Kidney epithelial cell (primary cell): ENCODE measurements around the genes CNR2, PNRC2 and GRHL3.

- RAMPAGE, long total RNA: no peak
- RRBS: no CpG with 5 or more reads among the region's 7 CpGs
Observed at GRCh38 chr1:23913160-23913731, at the start of gene CNR2. Gene CNR2 (minus strand): TSS chr1:23913362.

DNA sequence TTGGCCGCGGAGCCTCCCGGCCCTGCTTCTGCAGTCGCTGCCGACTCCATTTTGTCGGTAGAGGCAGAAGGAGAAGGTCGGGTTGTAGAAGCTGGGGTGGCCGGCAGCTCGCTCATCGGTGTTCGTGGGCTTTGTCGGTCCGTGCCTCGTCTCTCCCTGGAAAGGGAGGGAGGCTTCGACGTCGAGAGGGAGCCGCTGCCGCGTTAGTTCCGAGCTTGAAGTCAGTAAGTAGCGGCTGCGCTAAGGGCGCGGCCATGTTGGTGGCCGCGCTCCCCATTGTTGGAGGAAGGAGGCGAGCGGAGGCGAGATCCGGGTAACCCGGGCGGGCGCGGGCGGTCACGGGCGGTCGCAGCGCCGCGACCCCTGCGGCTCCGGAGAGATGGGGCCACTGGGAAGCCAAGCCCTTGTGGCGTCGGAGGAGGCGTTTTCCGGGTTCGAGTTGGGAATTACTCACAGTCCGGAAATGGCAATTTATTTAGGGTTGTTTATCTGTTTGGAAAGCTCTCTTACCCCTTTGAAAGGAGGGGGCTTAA is at the start of gene PNRC2:
PNRC2 (plus strand) TSS at position 54 of the 533 bp plus-strand sequence.
- RAMPAGE, long total RNA: start-site peak on the plus strand centred at position 63 of the sequence, 36 bp wide, 2,366 and 1,800 reads in 2 replicates
- RRBS: 1% methylated on average over 24 of the region's 50 CpGs

- RAMPAGE, long total RNA: no peak
- RRBS: no CpG with 5 or more reads among the region's 15 CpGs
Observed at GRCh38 chr1:23960308-23961167, 910 bp downstream of the PNRC2 start.

- RAMPAGE, long total RNA: no peak
- RRBS: no CpG with 5 or more reads among the region's 4 CpGs
Observed at GRCh38 chr1:23966506-23967587, 7.2 kb downstream of the PNRC2 start.

GRCh38 chr1:23974621-23975309 is 5.4 kb downstream of the SRSF10 start:
- RAMPAGE, long total RNA: no peak
- RRBS: no CpG with 5 or more reads among the region's 10 CpGs

GRCh38 chr1:24201820-24202512 is 14.9 kb upstream of the IFNLR1 start:
- RAMPAGE, long total RNA: no peak
- RRBS: no CpG with 5 or more reads among the region's 6 CpGs

DNA sequence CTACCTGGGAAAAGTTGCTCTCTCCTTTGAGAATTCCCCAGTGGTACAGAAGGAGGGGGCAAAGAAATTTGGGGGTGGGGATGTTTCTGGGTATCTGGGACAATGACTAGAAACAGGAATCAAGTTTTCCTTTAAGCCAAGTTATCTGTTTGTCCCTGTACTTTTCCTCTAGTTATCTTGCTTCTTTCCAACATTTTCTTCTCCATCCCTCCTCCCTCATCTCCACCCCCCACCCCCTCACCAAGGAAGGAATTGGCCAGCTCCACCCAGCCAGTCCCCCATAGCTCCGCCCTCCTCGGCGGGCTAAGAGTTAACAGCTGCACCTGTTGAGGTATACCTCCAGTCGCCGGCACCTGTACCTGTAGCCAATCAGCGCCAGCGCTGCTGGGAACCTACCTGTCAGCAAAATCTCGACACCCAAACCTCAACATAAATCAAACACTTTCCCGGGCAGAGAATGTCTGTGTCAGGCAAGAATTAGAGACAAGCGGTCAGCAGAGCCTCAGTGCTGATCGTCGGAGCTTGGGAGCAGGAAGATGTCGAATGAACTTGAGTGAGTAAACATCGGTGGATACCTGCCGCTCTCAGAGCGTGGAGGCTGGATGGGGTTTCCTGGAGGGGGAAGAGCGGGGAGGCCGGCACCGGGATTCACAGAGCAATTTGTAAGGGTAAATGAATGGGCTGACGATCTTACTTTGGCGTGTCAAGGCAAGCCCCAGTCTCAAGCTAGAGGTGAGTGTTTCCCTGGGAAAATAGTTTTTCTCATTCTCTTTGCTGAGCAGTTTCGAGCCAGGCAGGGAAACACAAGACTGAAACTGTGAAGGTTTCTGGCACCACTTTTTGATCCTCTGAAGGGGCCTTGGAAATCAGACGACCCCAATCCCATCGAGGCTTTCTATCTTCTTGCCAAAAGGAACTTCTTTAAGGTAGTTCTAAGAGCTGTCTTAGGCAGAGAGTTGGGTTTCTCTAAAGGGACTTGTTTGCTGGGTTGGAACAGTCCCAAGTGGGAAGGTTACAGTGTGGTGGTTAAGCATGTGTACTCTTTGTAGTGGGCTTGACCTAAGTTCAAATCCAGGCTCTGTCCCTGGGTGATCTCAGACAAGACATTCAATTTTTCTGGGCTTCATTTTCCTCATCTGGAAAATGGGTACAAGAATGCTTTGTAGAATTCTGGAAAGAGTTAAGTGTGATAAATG is at the start of gene GRHL3:
GRHL3 (plus strand) TSS at position 342 of the 1,196 bp plus-strand sequence.
- RAMPAGE, long total RNA: start-site peak on the plus strand centred at position 360 of the sequence, 44 bp wide, 20 and 22 reads in 2 replicates; start-site peak on the plus strand centred at position 454 of the sequence, 31 bp wide, 25 and 54 reads in 2 replicates
- RRBS: 6% methylated on average over 4 of the region's 24 CpGs

DNA sequence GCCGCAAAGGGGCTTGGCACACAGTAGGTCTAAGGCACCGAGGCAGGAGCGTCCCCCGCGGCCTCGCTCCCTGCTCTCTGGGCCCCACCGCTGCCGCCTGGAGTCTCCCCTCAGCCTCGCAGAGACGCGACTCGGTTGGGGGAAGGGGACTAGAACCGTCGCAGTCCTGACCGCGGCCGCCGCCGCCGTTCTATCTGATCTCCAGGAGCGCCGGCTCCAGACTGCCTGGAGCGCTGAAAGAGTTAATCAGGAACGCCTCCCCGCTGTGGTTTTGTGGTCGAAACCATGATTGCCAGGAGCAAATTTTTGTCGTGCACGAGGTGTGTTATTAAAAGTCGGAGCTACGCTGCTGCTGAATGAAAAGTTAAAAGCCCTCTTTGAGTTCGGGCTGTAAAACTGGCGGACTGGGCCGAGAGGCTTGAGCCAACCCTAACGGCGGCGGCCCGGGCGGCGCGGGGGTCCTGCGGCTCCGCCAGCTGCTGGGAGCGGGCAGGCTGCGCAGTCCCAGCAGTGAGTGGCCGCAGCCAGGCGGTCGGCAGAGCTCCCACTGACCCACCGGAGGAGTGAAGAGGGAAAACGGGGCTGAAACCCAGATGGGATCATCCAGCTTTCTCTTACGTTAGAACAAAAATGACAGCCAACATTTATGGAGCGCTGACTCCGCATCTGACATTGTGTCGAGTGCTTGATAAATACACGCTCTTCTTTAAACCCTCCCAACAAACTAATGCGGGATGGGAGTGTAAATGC is 3.2 kb downstream of the GRHL3 start:
- RAMPAGE, long total RNA: no peak
- RRBS: no CpG with 5 or more reads among the region's 55 CpGs

- RAMPAGE, long total RNA: no peak
- RRBS: no CpG with 5 or more reads among the region's 15 CpGs
Observed at GRCh38 chr1:24373025-24374093, 40.2 kb downstream of the STPG1 start.

DNA sequence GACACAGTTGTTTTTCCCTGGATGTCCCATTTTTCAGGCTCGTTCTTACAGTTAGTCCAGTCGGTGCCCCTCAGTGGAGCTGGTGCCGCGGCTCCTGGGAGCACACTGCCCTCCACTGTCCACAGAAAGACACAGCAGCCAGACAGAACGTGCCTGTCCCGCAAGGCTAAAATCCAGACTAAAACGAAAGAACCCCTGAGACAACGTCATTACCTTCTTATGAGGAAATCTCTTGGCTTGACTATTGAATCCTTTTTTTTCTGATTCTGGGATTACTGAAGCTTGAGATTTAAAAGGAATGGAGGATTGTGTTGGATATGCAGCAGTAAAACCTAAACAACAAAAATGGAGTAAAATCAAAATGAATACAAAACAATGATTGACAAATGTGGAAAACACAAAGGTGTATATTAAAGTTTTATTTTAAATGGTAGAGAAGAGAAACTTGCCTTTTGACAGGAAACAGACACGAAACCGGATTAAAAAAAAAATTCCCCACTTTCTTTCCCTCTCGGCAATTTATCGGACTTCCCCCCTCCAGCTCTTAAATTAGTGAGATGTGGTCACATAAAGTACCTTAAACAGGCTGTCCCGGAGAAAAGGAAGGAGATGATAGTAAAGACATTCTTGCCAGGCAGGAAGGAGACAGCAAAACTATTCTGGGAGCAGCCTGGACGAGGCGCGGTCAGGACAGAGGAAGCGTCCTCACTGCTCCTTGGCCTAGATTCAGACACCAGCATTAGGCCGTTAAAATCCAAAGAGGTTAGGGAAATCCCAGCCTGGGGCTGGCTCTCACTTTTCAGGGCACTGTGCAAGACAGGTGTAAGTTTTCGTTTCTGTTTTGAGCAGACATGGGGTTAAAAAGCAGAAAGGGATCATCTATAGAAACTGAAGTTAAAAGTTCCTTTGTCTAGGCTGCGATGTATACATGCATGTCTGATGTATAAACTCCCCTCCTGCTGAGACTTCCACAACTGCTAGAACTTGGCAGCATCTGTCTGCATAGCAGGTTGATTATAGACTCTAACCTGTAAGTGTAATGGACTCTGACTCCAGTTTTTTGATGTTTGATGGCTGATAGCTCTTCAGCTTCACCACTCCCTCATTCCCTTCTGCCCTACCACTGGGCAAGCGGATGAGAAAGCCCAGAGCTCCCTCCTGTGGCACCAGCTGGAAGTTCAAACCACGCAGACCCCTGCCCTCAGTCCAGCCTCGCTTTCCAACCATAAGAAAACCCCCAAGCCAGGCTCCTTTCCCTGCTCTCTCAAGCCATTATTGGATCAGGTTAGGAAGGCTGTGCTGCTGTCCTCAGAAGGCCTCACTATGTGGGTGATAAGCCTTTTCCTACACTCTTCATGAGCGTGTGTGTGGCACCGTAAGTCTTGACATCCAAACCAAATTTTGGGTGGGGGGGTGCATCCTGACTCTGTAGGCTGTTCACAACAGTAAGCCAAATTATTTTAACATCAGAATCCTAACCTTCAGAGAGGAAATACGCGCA is 21.7 kb downstream of the STPG1 start:
- RAMPAGE, long total RNA: no peak
- RRBS: no CpG with 5 or more reads among the region's 27 CpGs

GRCh38 chr1:24558991-24559785 is 3.3 kb downstream of the NCMAP start:
- RAMPAGE, long total RNA: no peak
- RRBS: no CpG with 5 or more reads among the region's 12 CpGs

DNA sequence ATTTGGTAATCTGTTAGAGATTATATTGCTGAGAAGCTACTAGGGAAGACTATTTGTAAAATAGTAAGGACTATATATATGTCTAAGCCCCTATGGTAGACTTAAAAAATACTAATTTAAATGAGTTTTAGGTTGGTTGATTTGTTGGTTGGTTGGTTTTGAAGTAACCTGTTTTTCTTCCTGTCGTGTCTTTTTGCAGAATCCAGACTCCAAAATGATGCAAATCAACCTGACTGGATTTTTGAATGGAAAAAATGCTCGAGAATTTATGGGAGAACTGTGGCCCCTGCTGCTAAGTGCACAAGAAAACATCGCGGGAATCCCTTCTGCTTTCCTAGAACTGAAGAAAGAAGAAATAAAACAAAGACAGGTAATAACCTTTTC is 5.5 kb downstream of the SRRM1 start:
- RAMPAGE, long total RNA: no peak
- RRBS: no CpG with 5 or more reads among the region's 4 CpGs

DNA sequence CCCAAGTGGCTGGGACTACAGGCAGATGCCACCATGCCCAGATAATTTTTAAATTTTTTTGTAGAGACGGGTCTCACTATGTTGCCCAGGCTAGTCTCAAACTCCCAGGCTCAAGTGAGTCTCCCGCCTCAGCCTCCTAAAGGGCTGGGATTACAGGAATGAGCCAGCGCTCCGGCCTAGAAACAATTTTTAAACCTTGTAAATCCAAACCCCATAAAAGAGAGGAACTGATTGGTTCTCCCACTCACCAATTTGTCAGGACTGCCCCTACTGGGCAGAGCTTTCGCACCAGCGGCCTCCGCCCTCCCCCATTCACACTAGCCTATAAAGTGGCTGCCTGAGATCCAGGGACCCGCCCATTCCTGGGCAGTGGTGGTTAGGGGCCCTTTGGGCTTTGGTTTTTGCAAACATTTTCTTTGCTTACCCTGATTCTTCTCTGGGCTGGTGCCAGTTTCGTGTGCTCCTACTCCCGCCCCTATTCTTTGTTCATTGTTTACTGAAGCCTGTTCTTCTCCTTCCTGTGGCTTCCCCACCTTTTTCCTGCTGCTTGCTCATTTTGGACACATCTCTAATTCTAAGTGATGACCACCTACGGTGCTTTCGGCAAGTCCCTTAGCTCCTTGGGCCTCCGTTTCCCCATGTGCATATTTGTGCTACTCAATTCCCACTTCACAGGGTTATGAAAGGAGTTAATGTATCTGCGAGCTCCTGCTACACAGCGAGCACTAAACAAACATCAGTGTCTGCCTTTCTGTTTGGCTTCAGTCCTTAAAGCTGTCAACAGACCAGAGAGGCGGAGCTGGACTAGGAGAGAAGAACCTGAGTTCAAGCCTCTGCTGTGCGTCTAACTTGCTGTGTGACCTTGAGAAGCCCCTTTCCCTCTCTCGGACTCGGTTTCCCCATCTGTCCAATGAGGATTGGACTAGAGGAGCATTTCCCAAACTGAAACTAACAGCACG is 39.8 kb upstream of the CLIC4 start:
- RAMPAGE, long total RNA: no peak
- RRBS: no CpG with 5 or more reads among the region's 20 CpGs

GRCh38 chr1:24743791-24744229 is 1.4 kb upstream of the CLIC4 start:
- RAMPAGE, long total RNA: no peak
- RRBS: no CpG with 5 or more reads among the region's 6 CpGs

DNA sequence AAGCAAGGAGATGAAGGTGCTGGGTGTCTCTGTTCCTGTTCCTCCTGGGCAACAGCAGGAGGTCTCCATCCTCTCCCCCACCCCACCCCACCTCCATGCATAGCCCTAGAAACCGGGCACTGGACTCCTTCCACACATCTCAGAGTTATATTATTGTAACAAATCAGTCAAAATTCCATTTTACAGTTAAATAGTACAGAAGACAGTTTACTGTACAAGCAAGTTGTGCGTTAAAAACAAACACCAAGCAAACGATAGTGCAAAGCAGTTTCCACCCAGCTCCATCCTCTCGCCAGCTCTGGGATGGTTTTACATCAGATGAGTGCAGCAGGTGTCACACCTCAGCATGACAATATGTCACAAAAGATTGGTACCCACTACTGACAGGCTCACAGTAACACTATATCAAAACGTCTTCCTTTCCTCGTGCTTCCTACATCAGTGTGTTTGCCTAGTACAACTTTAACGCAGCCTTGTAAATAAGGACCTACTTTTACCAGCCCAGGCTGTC is 30.6 kb downstream of the RUNX3 start:
- RAMPAGE, long total RNA: no peak
- RRBS: no CpG with 5 or more reads among the region's 7 CpGs

DNA sequence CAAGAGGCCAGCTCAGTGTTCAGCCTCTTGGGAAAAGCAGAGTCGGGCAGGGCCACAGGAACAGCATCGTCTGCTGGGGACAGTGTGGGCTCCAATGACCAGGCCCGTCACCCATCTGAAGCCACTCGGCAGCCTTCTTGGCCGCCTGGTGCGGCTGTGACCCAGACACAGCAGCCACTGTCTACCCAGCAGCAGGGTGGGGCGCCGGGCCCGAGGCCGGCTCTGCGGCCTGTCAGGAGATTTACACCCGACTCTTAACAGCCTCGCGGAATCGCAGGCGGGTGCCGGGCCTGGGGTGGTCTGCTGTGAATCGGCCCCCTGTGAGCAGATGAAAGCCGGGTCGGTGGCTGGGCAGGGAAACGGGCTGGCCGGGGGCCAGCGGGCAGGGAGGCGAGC is 15.9 kb downstream of the RUNX3 start:
- RAMPAGE, long total RNA: no peak
- RRBS: 27% methylated on average over 10 of the region's 24 CpGs

DNA sequence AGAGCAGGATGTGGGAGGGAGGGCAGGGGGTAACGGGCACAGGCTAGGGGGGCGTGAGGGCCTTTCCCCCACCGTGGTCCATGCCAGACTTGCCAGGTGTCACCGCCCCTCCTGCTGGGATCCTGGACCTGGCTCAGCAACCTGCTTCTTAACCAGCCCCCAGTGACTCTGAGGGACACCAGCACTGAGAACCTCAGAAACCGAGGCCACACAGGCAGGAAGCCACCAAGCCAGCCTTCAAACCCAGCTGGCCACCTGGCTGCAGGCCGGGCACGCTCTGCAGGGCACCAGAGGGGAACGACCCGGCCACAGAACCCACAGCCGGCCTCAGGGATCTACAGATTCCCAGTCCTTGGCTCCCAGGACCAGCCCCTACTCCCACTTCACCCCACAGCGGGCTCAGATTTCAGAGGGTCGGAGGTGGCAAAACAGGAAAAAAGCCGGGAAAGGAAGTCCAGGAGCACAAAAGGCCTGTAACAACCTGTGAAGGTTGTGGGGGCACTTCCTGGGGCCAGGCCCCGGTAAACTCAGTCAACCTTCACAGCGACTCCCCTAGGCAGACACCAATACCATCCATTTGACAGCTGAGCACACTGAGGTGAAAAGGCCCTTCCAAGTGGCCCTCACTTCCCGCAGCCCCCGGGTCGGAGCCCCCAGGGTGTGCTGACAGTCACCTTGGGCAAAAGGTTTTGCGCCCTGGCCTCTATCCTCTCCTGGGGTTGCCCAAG is 14.2 kb downstream of the RUNX3 start:
- RAMPAGE, long total RNA: no peak
- RRBS: 11% methylated on average over 2 of the region's 19 CpGs

GRCh38 chr1:24916626-24917092 is 13.4 kb downstream of the RUNX3 start:
- RAMPAGE, long total RNA: no peak
- RRBS: no CpG with 5 or more reads among the region's 8 CpGs

DNA sequence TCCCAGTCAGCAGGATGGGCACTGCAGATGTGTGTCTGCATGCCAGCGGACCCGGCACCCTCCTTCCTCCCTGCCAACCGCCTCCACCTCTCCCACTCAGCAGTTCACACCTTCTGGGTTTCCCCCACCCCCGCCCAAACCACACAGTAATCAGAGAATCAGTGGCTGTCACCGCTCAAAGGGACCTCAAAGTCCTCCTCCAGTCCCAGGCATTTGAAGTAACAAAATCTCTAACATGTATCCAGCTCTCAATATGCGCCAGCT is 5.0 kb downstream of the RUNX3 start:
- RAMPAGE, long total RNA: no peak
- RRBS: no CpG with 5 or more reads among the region's 6 CpGs

DNA sequence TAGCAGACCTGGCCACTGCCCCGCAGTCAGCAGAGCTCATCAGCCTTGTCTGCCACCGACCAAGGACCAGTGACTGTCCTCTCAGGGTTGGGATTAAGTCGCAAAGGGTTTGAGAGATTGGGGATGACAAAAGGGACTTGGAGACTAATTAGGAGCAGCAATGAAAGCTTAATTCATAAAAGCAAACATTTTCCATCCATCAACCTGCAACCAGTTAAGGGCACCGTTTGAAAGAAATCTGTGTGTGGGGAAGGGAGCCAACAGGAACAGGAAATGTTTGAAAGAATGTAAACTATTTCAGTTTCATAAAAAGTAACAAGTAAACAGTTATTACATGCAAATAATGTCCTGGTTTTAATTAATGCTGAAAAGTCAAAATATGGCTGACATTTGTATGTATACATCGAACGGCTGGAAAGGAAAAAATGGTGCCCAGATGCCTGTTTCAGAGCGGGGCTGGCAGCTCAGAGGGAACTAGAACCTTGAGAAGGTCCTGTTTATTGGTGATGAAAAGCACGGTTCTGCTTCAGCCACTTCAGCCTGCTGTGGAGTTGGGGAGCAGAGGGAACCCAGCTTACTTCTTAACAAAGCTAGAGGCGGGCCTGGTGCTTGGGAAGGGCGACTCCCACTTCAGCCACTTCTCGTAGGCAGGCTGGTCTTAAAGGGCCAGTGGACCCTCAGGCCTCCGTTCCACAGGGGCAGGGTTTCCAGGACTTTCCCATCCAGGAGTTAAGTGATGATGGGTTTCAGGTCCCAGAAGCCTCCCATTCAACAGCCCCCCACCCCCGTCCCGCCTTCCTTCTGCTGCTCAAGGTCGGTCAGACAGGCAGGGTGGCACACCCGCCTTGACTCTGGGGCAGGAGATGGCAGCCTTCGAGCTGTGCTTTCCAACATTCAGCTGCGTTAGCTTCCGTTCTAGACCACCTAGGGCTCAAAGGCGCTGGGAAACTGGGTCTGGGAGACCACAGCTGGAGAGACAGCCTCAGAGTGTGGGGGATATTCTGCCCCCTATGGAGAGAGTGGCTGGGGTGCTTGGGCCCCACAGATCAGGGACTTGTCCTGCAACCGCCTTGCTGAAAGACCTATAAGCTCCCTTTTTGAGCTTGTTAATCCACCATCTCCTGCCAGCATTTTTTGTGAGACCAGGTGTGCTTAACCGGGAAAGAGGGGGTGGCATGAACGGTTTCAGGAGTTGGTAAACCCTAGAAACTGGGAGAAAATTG is 3.5 kb downstream of the RUNX3 start:
- RAMPAGE, long total RNA: no peak
- RRBS: no CpG with 5 or more reads among the region's 23 CpGs